ENCODE measurements around a stretch of chr9.

- PRO-cap: no peak
These were observed 33.7 kb upstream of the NCS1 start for GRCh38 chr9:130138178-130139281.

DNA sequence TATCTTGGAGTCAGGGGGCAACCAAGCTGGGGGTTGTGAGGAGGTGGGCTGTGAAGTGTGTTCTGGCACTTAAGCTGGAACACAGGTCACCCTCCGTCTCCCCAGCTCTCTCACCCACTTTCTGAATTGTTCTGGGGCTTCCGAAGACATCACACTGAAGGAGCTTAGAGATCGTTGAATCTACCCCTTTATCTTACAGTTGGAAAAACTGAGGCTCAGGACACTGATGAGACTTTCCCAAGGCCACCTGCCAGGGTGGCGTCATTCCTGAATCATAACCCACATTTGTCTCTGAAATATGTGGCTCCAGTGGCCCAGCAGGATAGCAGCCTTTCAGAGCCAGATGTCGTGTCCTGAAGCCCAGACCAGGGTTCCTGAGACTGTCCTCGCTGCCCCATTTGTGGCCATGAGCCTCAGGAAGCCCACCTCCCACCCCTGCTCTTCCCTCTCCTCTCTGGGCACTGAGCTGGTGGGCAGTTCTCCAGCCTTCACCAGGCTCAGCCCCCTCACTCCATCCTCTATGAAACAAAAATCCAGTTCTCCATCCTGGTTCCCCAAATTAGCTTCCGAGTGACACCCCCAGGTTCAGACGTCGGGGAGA lies 2.3 kb downstream of the HMCN2 start:
- PRO-cap: no peak

- PRO-cap: unidirectional peak, minus-strand start at chr9:130343845
These were observed 78.1 kb downstream of the HMCN2 start for GRCh38 chr9:130343767-130343966.

DNA sequence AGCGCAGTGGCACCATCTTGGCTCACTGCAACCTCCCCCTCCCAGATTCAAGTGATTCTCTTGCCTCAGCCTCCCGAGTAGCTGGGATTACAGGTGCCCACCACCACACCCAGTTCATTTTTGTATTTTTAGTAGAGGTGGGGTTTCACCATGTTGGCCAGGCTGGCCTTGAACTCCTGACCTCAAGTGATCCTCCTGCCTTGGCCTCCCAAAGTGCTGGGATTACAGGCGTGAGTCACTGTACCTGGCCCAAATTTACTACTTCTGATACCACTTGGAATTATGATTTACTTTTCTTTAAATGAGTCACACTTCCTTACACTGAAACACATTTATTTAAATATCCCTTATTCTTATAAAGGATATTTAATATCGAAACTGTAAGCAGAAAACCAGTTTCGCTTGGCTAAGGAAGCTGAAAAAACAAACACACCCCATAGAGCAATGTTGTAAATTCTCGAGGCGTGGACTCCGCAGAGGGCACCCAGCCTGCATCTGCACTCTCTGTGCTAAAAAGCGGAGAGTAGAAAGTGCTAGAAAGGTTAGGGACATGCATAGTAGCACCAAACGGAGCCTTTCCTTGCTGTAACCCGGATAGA lies 86.4 kb downstream of the HMCN2 start:
- PRO-cap: no peak

- PRO-cap: no peak
These were observed 34.2 kb upstream of the ASS1 start for GRCh38 chr9:130410501-130410955.

DNA sequence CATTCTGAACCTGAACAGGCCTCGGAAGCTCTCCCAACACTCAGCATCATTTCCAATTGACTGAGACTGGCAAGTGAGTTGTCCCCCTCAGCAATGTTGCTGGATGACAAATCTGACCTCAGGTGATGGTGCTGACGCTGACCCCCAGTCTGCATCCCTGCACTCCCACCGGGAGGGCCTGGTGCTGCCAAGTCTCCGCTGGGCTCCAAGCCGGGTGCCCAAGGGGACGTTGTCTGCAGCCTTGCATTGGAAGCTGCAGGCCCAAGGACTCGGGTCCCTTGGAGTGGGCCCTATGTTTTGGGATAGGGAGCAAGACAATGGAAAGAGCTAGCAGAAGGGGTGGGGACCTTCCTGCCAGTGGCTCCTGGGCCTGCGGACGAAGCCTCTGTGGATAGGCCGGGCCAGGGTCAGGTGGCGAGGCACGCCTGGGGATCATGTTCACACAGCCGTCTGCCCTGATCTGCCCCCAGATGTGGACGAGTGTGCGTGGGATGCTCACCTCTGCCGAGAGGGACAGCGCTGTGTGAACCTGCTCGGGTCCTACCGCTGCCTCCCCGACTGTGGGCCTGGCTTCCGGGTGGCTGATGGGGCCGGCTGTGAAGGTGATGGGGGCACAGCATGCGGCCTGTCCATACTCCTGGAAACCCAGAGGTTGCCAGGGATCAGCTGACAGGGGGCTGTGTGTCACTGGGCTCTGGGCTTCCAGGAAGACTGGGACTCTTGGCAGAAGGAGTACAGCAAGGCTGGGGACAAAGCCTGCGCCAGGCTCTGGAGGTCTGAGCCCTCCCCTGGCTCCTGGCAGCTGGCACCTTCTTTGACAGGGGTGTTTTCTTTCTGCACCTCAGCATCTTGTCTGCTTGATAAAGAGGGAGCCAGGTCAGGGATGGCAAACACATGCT lies 16.6 kb upstream of the ASS1 start:
- PRO-cap: no peak

DNA sequence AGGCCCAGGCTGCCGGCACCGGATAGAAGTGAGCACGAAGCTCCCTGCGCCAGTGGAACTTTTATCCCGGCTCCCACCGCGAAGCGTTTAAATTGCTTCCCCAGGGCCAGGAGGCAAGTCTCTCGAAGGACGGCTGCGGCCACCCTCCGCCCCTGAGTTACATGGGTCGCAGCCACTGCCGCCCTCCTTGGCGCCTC lies 398 bp upstream of the ASS1 start:
- PRO-cap: no peak

DNA sequence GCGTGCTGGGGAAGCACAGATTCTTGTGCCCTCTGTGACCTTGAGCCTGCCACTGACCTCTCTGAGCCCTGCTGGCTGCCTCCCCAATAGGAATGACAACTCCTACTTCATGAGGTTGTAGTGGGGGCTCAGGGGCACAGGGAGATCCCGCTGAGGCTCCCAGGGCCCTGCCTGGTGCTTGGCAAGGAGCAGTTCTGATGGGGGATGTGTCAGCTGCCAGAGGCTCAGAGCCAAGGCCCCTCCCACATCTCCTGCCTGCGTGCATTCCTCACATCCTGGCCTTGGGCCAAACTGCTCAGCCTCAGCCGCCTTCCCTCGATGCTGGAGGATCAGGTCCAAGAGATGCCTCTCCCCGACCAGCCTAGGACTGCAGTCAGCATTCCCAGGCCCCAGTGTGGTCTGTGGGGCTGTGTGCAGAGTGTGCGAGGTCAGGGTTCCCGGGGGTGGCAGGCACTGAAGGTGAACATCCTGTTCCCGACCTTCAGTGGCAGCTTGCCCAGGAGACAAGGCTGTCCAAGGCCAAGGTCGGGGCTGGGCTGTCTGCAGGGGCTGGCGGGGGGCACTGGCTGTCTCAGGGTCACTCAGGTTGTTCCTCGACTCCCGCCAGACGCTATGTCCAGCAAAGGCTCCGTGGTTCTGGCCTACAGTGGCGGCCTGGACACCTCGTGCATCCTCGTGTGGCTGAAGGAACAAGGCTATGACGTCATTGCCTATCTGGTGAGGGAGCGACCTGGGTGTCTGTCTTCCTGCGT lies 7.0 kb downstream of the ASS1 start:
- PRO-cap: unidirectional peak, minus-strand start at position 196 of the sequence

DNA sequence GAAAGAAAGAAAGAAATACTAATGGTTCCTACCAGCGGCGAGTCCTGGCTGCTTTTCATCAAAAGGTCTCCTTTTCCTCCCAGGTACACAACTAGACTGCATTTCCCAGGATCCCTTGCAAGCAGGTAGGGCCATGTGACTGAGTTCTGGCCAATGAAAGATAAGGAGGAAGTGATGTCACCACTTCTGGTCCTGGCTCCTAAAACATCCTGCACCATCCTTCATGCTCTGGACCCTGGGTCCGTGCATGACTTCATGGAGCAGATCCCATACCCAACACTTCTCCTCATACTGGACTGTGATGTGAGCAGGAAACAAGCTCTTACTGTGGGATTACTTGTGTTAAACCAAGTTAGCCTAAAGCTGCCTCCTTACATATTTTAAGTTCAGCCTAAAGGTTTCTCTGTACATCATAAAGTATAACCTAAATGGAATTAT lies 30.2 kb upstream of the FUBP3 start:
- PRO-cap: no peak

DNA sequence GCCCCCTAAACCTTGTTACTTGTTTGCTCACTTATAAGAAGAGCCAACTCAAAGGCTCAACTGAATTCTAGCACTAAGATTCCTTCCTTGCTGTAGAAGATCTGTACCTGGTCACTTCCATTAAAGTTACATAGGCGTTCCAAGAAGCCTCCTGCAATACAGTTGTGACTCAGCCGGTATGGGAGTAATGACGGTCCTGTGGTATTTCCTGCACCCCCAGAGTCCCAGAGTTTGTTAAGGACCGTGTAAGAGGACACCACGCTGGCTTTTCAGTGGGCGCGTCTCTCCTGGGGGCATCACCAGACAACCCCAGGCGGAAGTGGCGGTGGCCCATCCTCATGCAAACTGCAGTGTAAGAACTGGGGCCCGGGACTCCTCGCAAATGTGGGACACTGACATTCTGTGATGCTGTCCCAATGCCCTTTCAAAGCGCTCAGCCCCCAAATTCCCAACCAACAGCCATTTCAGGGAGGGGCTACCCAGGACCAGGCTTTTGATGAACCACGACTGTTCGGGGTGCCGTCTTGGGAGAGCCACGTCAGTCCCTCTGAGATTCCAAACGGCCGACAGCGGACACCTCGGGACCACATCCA lies 542 bp upstream of the FUBP3 start:
- PRO-cap: no peak

- PRO-cap: no peak
These were observed 38.3 kb downstream of the FUBP3 start for GRCh38 chr9:130617704-130618140.

DNA sequence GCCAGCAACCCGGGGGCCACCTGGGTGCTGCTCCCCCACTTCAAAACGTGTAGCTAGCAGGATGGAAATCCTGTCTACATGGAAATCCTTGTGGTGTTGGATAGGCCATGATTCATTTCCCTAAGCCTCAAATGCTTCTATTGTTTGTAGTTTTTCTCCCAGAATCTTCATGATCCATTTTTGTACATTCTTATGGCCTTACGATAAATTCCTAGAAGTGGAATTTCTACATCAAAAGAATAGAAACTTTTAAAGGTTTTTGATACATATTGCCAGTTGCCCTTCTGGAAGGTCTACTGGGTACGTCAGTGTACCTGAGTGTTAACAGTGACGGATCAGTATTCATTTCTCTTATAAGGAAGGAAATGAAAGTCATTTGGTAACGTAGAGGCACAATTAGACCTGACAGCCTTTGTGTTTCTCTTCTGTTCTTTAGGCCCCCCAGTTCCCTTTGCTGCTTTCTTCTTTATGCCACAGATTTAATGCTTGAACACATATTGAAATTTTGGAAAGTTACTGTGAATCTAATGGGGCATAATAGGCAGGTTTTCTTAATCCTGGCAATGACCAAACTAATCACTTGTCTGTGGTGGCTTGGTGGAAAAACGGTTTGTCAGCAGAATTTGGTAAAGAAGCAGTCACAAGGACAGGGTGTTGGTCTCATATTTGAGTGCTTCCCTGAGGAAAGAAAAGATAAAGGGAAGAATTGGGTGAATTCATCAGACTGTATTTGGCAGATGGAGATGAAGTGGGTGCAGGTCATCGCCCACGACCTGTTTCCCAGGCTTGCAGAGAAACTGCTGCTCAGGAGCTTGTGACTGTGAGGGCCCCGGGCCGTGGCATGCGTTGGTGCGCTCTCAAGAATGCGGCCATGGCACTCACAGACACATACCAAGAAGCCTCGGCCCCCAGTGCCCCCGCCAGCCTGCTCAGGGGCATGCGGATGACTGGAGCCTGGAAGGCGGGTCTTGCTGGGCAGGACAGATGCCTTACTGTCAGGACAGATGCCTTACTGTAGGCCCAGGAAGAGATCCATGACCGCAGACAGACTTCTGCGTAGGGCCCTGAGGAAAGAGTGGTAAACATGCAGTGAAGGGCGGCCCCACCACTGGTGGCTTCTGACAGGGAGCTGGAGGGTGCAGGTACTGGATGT lies 69.4 kb upstream of the ABL1 start:
- PRO-cap: no peak

GRCh38 chr9:130897922-130898284 lies 1.3 kb upstream of the QRFP start:
- PRO-cap: no peak

GRCh38 chr9:131125748-131126519 lies 548 bp downstream of the NUP214 start:
- PRO-cap: no peak

DNA sequence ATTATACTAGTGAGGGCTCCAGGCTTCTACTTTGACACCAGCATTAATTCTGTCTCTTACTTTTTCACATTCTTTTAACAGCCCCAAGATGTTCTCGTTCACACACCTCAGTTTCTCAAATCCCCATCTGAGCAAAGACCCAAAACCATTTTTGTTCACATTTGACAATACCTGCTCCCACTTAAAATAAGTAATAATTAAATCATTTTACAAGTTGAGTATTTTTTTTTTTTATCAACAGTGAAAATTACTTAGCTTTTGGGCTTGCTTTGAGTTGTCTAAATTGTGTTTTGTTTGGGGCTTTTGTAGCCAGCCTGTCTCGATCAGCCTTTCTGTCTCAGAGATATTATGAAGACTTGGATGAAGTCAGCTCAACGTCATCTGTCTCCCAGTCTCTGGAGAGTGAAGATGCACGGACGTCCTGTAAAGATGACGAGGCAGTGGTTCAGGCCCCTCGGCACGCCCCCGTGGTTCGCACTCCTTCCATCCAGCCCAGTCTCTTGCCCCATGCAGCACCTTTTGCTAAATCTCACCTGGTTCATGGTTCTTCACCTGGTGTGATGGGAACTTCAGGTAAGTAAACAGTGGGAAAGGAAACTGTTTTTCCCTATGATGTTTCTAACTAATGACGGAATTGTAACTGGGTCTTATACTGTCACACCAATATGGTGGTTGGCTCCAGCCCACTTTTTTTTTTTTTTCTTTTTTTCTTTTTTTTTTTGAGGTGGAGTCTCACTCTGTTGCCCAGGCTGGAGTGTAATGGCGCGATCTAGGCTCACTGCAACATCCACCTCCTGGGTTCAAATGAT lies 48.6 kb downstream of the NUP214 start:
- PRO-cap: no peak

DNA sequence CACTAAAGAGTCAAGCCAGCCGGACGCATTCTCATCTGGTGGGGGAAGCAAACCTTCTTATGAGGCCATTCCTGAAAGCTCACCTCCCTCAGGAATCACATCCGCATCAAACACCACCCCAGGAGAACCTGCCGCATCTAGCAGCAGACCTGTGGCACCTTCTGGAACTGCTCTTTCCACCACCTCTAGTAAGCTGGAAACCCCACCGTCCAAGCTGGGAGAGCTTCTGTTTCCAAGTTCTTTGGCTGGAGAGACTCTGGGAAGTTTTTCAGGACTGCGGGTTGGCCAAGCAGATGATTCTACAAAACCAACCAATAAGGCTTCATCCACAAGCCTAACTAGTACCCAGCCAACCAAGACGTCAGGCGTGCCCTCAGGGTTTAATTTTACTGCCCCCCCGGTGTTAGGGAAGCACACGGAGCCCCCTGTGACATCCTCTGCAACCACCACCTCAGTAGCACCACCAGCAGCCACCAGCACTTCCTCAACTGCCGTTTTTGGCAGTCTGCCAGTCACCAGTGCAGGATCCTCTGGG lies 71.9 kb downstream of the NUP214 start:
- PRO-cap: no peak

DNA sequence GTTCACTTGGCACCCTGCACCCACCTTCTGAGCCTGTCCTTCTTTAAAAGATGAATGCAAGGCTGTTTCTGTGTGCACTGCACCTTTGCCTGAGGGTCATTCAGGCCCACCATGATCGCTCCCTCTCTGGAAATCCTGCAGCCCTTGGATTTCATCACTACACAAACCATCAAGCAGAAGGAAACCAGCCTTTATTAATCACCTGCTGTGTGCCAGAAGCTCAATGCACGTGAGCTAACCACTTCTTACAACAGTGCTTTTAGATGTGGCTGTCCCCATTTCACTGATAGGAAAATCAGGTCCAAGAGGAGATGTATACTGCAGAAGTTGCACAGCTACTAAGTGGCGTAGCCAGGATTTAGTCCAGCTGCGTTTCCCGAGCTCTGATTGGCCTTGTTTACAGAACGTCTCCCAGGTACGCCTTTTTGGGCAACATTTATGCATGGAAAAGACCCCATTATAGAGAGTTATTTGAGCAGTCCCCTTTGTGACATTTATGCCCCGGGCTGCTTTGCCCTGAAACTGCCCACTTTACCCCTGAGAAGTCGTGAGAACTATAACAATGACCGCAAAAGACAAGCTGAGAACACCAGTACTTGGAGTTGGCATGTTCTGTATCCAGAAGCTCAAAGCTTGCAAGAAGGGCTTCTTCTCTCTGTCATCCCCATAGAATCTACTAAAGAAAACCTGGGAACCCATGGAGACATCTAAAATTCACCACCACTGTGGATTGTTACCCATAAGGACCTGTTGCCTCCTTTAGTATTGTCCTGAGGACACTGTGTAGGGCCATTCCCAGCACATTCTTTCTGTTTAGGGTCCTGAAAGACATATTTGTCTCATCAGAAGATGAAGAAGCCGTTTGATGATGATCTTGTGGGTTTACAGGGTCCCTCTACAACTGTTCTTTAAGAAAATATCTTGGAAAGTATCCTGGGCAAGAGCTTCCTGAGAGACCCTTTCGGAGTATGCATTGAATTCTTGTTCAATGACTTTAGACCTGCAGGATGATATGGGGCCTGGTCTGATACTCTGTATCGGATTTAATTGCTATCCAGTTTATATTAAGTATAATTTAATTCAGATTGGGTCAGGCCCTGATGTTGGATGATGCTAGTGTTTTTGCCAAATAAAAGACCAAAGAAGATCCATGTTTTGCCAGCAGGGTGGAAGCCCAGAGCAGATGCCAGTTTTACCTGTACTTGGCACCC lies 57.0 kb downstream of the FAM78A start:
- PRO-cap: no peak

- PRO-cap: no peak
These were observed 15.2 kb downstream of the FAM78A start for GRCh38 chr9:131260789-131261792.

DNA sequence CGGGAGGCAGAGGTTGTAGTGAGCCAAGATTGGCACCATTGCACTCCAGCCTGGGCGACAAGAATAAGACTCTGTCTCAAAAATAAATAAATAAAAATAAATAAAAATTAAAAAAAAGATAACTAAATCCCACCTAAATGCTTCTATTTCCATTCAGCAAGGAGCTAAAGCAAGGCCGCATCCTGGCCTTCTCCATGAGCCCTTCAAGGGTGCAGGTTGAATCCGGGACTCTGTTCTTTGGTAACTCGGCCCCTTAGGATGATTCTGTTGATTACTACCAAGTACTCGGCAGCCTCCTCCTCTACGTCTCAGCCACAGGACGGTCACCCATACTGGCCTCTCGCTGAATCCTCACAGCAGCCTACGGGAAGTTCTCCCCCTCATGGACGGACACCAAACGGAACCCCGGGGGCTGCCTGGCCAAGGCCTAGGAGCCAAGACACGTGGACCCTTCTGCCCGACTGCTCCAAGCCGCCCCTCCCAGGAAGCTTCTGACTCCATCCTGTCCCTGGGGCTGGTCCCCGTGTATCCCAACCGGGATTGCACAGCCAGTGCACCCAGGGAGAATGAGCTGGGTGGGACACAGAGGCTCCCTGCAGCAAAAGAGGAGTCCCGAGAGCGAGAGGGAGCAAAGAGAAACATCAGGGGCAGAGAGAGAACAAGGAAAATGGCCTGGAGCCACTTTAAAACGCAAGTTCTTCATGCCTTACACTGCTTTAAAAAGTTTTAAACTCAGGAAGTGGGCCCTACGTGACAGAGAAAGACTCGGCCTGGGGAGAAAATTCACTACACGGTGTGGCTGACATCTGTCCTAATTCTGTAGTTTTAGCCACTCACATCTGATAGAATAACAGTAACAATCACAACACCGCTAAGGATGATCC lies 3.2 kb downstream of the FAM78A start:
- PRO-cap: no peak

DNA sequence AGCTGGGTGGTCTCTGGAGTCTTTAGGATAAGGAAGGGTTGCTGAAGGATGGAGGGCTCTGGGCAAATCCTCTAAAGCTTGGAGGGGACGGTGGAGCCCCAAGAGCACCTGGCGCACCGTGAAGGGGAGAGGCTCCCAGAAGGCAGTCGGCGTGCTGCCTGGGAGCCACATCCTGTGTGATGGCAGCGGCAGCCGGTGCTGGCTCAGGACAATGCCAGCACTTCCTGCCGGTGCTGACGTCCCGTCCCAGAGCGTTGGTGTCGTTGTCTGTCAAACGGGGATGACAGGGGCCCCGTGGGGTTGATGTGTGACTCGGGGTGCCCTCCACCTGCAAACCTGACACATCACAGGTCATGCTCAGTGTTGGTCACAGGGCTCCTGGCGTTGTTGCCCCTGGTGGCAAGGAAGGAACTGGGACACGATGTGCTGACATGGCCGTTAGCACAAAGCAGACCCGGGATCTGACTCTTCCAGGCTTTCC lies 21.2 kb downstream of the PLPP7 start:
- PRO-cap: no peak